GM12892 (cell line): Measurements from ENCODE around the genes NAALADL1, FAM89B and EHBP1L1.

GRCh38 chr11:65048230-65048584 is 7.2 kb downstream of the SAC3D1 start:
- RRBS, result no CpG with 5 or more reads among the region's 15 CpGs

DNA sequence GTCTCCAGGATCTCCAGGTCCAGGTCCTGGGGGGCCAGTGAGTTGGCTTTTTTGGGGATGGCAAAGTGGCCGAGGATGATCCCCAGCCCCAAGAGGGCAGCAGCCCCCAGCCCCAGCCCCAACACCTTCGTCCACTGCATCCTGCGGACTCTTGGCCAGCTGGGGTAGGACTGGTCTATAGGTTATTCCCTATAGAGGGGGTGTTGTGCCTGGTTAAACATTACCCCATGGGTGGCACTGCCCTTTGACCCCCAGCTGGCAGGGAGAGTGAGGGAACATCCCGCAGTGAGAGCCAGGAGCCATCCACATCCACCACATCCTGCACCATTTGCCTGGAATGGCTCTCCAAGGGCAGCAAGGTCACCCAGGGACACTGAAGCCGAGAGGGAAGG is at the start of gene NAALADL1:
TSS of gene NAALADL1 (minus strand) at position 172 of the 392 bp plus-strand sequence.
- RRBS, result no CpG with 5 or more reads among the region's 5 CpGs

GRCh38 chr11:65069255-65069782 is 11.0 kb upstream of the NAALADL1 start:
- RRBS, result no CpG with 5 or more reads among the region's 10 CpGs

DNA sequence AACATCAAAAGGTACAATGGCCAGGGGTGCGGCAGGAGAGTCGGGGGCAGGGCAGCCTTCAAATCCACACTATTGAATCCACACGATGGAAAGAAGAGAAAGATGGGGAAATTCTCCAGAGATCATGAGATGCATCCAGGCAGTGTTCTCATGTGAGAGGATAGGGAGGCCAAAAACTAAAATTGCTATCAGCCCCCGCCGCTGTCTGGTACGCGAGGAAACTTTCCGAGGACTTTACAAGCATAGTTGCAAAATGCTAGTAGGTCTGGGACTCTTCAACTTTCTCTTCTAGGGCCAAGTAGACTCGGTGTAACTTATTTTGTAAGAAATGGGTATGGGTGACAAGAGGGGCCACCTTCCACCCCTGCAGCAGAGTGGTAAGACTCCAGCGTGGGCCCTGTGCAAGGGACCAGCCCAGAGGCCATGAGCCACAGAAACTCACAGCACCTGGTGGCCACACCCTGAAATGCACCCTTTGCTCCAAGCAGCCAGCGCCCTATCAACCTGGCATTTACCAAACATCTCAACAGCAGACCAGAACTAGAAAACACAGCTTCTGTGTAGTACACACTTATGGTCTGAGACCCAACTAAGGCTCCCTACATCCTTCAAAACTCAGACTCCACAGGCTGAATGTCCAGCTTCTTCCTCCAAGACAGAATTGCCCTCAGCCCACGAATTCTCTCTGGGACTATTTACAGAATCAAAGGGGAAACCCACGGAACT is 5.8 kb downstream of the CDCA5 start:
- RRBS, result no CpG with 5 or more reads among the region's 13 CpGs

GRCh38 chr11:65102507-65102790 is 6.4 kb downstream of the VPS51 start:
- RRBS, result no CpG with 5 or more reads among the region's 2 CpGs

DNA sequence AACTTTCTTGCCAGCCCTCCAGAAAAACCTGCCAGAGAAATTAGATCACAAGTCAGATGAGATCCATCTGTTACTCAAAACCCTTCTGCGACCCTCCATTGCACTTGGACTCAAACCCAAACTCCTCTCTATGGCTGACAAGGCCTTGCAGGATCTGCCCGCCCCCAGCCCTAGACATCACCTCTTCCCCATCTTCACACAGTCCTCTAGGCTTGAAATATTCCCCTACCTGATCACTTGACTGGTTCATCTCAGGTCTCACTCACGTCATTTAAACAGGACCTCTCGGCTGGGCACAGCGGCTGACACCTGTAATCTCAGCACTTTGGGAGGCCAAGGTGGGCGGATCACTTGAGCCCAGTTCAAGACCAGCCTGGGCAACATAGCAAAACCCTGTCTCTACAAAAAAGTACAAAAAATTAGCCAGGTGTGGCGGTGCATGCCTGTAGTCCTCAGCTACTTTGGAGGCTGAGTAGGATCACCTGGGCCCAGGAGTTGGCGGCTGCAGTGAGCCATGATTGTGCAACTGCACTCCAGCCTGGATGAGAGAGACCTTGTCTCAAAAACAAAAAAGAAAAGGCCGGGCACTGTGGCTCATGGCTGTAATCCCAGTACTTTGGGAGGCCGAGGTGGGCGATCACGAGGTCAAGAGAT is 1.4 kb upstream of the ZNHIT2 start:
- RRBS, result no CpG with 5 or more reads among the region's 12 CpGs

- RRBS, result no CpG with 5 or more reads among the region's 32 CpGs
Measured at GRCh38 chr11:65121293-65121962, 506 bp downstream of the FAU start.

GRCh38 chr11:65134930-65136141 is 1.0 kb upstream of the SYVN1 start:
- RRBS, result no CpG with 5 or more reads among the region's 35 CpGs

DNA sequence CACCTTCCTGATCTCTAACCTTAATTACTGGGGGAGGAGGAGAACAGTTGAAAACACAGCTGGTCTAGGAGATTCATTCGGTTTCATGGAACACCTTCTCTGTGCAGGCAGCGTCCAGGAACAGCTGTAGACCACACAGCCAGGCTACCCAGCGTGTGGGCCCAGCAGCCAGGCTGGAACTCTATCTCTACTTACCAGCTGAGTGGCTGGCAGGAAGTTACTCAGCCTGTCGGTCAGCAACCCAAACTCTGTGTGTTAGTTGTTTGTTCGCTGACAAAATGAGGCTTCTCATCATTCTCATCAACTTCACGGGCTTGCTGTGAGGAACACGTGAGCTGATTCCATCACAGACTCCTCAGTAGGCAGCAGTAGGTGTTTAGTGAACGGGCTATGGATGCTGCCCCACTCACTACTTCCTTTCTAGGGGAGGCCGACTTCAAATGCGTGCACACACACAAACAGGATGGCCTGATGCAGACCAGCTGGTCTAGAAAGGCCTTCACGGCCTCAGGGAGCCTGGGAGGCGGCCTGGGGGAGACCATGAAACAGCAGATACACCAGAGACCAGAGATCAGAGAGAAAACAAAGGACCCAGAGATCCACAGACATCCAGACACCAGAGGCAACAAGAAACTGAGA is 849 bp upstream of the SPDYC start:
- RRBS, result no CpG with 5 or more reads among the region's 12 CpGs

DNA sequence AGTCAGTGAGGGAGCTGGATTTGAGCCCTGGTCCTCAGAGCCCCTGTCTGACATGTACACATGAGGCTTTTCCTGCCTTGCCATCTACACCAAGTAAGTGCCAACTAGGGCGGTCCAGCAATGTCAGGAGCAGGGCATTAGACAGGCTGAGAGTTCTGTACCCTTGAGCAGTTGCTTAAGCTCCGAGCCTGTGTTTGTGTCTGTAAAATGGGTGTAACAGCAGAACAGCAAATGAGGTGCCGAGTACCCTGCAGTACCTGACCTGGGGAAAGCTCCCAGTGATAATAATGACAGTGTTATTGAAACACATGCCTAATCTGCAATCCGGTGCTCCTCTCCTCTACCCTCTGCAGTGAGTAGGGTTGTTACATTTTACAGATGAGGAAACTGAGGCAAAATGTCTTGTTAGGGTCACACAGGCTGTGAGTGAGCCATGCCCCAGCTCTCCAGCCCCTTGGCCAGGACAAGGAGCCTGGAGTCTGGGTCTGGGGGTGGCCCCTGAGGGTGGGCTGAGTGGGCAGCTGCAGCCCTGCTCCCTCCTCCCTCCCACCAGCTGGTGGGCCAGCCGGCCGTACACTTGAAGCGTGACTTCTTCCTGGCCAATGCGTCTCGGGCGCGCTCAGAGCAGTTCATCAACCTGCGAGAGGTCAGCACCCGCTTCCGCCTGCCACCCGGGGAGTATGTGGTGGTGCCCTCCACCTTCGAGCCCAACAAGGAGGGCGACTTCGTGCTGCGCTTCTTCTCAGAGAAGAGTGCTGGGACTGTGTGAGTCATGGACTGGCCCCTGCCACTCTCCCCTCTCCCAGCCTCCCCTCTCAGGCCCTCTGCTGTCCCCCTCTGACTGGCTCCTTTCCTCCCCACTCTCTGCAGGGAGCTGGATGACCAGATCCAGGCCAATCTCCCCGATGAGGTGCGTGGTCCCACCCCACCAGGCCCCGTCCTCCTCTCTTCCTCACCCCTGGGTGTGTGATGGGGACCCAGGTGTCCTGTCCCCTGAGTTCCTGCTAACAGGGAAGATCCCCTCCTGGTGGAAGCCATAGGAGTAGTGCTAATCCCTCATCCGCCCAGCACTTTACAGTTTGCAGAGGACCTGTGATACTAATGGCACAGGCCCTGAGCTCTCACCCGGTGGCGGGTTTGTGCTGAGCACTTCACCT is 24.6 kb downstream of the CAPN1 start:
- RRBS, result 98% methylated on average over 2 of the region's 25 CpGs

- RRBS, result no CpG with 5 or more reads among the region's 11 CpGs
Measured at GRCh38 chr11:65220705-65221372, 39.1 kb downstream of the CAPN1 start.

DNA sequence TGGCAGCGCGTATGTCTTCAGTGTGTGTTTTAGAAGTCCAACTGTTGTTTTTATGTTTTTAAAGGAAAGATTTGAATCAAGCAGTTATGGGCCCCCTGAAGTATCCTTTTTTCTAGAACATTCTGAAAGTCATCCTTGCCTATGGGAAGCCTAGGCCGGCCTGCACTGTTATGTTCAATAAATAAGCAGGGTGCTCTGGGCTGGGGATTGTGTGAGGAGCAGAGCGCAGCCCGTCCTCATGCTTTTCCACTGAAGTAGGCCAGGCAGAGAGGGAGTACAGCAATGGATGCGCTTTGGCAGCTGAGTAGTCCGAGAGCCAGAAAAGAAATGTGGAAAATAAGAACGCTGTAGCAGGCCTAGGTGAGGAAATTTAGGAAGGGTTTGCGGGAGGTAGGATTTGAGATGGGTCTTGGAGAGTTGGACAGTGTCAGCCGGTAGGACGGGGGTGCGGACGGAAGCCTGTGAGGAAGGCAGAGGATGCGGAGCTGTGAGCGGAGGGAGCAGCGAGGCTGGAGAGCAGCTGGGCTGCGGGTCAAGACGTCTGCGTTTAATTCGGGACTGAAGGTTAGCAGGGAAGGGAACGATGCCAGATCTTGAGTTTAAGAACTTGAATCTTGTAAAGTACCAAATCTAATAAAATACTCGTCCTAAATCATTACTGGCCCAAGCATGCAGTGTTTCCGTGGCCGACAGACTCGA is 794 bp upstream of the TIGD3 start:
- RRBS, result no CpG with 5 or more reads among the region's 25 CpGs

GRCh38 chr11:65426998-65427629 is 40.7 kb downstream of the FRMD8 start:
- RRBS, result no CpG with 5 or more reads among the region's 9 CpGs

DNA sequence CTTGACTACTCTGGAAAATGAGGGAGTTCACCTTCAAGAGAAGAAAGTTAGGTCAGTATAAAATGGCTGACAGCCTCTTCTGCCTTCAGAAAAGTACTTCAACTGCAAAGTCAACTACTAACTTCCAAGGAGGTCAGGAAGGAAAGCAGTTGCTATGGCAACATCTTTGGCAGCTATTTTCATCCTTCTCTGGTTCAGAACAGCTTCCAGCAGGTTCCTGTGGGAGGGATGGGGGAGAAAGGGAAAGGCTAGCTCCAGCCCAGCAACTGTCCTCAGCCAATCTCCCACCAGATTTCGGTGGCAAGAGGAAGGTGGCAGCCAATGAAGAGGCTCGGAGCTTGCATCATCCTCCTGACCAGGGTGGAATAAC is 37.5 kb upstream of the SCYL1 start:
- RRBS, result no CpG with 5 or more reads among the region's 2 CpGs

- RRBS, result no CpG with 5 or more reads among the region's 13 CpGs
Measured at GRCh38 chr11:65492550-65493652, 32.0 kb upstream of the SCYL1 start.

GRCh38 chr11:65525264-65526143 is 621 bp downstream of the SCYL1 start:
- RRBS, result 1% methylated on average over 16 of the region's 50 CpGs

GRCh38 chr11:65543932-65544796 is 14.0 kb downstream of the LTBP3 start:
- RRBS, result no CpG with 5 or more reads among the region's 14 CpGs

DNA sequence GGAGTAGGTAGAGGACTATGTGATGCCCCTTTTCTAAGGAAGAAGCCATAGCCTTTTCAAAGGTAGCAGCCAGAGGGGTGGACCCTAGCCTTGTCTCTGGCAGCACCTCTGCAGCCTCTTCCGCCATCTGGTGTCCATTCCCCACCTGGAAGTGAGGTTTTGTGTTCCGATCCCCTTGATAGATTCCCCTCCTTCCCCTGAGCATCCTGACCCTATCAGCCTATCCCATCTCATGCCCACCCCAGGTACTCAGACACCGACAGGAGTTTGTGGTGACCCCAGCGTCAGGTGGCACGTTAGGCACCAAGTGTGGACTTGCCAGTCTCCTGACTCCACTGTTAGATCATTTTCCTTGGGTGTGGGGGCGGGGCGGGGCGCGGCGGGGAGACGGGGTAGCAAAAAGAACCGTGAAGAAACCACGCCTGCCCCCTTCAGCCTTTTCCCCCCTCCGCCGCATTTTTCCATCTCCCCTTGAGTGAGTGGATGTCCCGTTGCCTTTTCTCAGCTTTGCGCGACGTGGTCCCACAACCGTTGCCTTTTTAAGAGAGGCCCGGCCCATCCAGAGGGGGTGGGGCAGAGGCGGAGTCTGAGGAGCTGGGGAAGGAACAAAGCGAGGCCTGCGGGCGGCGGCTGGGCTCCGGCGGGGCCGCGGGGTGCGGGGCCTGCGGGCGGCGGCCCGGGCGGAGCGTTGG is at the start of gene FAM89B:
TSS of gene FAM89B (plus strand) at position 601 of the 692 bp plus-strand sequence.
- RRBS, result 1% methylated on average over 17 of the region's 37 CpGs

- RRBS, result 1% methylated on average over 10 of the region's 62 CpGs
Measured at GRCh38 chr11:65575973-65576588, at the start of gene EHBP1L1. EHBP1L1 (plus strand) TSS chr11:65576053.

GRCh38 chr11:65583457-65583794 is 7.6 kb downstream of the EHBP1L1 start:
- RRBS, result no CpG with 5 or more reads among the region's 5 CpGs